Mammary epithelial cell (primary cell): ENCODE measurements around a stretch of chr22.

DNA sequence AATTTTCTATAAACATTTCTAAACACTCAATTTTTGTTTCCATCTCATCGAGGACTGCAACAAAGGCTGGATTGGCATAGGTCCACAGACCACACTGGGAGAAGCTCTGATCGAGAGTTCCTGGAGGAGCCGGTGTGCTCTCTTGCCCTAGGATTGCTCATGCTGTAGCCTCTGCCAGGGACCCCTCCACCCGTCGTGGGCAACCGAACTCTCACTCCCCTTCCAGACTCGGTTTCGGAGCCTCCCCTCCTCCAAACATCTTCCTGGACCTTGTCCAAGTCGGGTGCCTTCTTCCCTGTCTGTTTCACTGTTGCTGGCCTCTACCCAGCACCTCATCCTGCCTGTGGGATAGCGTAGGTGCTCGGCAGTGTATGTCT, 770.1 kb upstream of the TAFA5 start:
- CAGE, long polyA plus RNA: no peak
- RRBS: no CpG with 5 or more reads among the region's 11 CpGs

- CAGE, long polyA plus RNA: no peak
- RRBS: no CpG with 5 or more reads among the region's 9 CpGs
Measured at GRCh38 chr22:48254327-48254676, 235.1 kb upstream of the TAFA5 start.

DNA sequence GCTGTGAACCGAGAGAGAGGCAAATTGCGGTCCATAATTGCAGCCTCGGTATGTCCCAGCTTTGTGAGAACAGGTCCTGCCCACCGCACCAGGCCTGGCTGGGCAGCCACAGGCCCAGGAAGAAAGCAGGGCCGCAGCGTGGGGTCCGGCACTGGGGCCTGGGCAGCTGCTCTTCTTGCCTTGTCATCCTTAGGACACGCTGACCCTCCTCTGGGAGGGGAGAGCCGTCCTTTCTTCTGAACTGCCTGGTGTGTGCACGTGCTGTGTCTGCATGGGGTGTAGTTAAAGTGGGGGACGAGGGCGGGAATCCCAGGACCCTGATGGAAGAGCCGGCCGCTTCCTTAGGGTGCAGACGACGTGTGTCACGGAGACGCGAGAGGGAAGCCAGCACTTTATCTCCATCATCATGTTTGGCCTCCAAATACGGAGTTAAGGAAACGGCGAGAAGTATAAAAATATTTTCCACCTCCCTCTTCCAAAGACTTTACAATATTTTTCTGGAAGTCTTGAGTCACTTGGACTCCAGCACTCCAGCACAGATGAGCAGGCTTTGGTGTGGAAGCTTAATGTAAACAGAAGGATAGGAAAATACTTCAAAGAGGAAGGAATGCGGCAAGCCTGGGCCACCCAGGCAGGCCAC, 89.9 kb downstream of the TAFA5 start:
- CAGE, long polyA plus RNA: no peak
- RRBS: no CpG with 5 or more reads among the region's 23 CpGs

GRCh38 chr22:48868016-48868386, 378.6 kb downstream of the TAFA5 start:
- CAGE, long polyA plus RNA: no peak
- RRBS: no CpG with 5 or more reads among the region's 10 CpGs

DNA sequence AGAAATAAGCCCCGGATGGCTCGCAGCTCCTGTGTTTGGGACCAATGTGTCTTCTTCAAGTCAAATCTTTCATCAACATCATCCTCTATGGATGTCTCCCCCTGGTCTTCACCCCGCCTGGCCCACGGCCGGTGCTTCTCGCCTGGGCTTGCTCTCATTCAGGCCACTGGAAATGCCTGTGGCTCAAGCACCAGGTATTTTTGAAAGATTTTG, 568.5 kb downstream of the TAFA5 start:
- CAGE, long polyA plus RNA: no peak
- RRBS: no CpG with 5 or more reads among the region's 6 CpGs

- CAGE, long polyA plus RNA: no peak
- RRBS: no CpG with 5 or more reads among the region's 6 CpGs
Measured at GRCh38 chr22:49562825-49563403, 264.8 kb downstream of the BRD1 start.

DNA sequence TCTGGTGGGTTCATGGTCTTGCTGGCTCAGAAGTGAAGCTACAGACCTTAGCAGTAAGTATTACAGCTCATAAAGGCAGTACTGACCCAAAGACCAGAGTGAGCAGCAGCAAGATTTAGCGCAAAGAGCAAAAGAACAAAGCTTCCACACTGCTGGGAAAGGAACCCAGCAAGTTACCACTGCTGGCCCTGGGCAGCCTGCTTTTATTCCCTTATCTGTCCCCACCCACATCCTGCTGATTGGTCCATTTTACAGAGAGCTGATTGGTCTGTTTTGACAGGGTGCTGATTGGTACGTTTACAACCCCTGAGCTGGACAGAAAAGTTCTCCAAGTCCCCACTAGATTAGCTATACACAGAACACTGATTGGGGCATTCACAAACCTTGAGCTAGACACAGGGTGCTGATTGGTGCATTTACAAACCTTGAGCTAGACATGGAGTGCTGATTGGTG, 158.4 kb downstream of the BRD1 start:
- CAGE, long polyA plus RNA: no peak
- RRBS: no CpG with 5 or more reads among the region's 2 CpGs

DNA sequence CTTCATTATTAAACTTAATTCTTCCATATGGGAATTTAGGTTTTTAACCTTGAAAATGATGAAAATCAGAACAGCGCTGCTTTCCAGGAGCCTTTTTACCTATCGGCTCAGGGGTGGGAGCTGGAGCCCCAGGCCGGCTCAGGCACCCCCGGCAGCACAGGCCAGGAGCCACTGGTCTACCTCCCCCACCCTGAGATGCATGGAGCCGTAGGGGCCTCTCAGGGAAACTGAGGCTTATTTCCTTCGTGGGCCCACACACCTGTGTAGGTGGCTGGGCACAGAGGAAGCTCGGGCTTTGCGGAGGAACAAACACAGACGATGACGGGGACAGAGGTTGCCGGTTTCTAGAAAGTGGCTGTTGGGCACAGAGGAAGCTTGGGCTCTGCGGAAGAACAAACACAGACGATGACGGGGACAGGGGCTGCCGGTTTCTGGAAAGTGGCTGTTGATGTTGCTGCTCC, 149.5 kb downstream of the BRD1 start:
- CAGE, long polyA plus RNA: no peak
- RRBS: 54% methylated on average over 1 of the region's 15 CpGs

GRCh38 chr22:49724745-49725304, 102.8 kb downstream of the BRD1 start:
- CAGE, long polyA plus RNA: no peak
- RRBS: 7% methylated on average over 32 of the region's 47 CpGs

GRCh38 chr22:49775964-49776487, 51.6 kb downstream of the BRD1 start:
- CAGE, long polyA plus RNA: no peak
- RRBS: no CpG with 5 or more reads among the region's 26 CpGs

- CAGE, long polyA plus RNA: no peak
- RRBS: 67% methylated on average over 10 of the region's 26 CpGs
Measured at GRCh38 chr22:49776992-49777317, 50.7 kb downstream of the BRD1 start.

GRCh38 chr22:49799203-49799713, 28.4 kb downstream of the BRD1 start:
- CAGE, long polyA plus RNA: no peak
- RRBS: over 99% methylated on average over 3 of the region's 14 CpGs

DNA sequence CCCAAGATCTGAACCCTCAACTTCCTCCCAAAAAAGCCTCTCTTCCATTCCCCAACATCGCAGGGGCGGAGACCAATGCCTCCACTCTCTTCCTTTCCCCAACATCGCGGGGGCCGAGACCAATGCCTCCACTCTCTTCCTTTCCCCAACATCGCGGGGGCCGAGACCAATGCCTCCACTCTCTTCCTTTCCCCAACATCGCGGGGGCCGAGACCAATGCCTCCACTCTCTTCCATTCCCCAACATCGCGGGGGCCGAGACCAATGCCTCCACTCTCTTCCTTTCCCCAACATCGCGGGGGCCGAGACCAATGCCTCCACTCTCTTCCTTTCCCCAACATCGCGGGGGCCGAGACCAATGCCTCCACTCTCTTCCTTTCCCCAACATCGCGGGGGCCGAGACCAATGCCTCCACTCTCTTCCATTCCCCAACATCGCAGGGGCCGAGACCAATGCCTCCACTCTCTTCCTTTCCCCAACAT, 25.6 kb downstream of the BRD1 start:
- CAGE, long polyA plus RNA: no peak
- RRBS: no CpG with 5 or more reads among the region's 25 CpGs

GRCh38 chr22:49879827-49880894, 26.5 kb downstream of the ZBED4 start:
- CAGE, long polyA plus RNA: no peak
- RRBS: no CpG with 5 or more reads among the region's 30 CpGs

DNA sequence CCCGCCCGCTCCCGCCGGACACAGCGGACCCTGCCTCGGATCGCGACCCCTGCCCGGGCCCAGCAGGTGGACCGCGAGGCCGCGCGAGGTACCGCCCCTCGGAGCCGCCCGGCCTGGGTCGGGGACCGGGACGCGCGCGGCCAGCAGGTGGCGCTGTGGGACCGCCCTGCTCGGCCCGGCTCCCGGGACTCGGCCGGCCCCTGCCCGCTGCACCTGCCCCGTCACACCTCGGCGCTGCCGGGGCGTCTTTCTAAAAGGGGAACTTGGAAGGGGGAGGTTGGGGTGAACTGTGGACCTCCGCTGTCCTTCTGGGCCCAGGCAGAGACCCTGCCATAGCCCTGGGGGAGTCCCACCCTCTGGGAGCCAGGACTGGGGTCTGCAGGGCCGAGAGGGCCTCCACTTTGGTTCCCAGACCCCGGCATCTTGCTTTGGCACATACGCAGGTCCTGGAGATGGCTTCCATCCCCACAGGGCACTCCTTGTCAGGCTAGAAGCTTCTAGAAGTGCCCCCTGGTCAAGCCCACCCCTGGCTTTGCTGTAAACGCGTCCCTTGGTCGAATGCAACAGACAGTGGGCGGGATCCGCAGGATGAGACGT, 11.2 kb downstream of the CRELD2 start:
- CAGE, long polyA plus RNA: no peak
- RRBS: 1% methylated on average over 33 of the region's 47 CpGs

DNA sequence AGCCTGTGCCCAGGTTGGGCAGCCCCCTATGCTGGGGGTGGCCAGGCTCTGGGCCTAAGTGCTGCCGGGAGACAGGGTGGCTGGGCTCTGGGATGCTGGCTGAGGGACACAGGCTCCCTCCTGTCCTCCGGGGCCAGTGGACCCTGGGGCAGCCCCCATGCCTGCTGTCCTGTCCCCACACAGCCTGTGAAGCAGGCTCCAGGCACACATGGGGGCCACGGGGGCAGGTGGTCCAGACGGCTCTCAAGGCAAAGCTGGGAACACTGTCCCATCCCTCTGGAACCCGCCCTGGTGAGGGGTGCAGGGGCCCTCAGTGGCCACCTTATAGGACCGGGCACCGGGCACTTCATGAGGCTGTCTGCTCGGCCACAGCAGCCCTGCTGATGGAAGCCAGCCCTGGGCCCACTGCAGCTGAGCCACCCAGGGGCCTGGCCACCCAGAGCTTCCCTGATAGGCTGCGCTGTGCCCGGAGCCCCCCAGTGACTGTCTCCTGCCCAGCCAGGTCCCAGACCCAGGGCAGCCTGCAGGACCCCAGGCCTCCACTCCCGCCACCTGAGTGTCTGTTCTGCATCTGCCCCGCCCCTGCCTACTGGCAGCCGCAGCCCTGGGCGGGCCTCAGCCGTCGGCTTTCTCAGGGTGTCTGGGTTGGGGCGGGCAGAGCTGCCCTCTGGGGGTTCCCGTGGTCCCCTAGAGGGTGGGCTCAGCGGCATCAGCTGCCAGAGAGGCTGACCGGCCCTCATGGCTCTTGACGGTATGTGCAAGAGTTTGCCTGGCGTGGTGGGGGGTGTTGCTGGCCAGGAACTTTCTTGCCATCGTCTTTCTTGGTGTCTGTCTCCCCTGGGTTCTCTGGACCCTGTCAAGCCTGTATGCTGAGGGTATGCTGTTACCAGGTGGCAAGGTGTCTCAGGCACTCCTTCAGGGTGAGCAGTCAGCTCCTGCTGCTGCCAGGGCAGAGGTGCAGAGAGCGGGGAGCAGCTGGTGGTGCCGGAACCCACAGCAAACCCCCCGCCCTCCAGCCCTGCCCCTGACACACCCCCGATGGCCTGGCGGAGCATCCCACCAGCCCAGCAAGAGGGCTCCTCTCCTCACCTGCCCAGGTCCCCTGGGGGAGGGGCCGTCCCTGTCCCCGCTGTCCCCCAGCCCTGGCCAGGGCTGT, 12.4 kb upstream of the PIM3 start:
- CAGE, long polyA plus RNA: no peak
- RRBS: 17% methylated on average over 2 of the region's 30 CpGs

GRCh38 chr22:49953909-49954306, 6.7 kb upstream of the PIM3 start:
- CAGE, long polyA plus RNA: no peak
- RRBS: 30% methylated on average over 2 of the region's 11 CpGs

- CAGE, long polyA plus RNA: no peak
- RRBS: 31% methylated on average over 4 of the region's 15 CpGs
Measured at GRCh38 chr22:50172033-50172493, 1.5 kb downstream of the PANX2 start.

- CAGE, long polyA plus RNA: no peak
- RRBS: 43% methylated on average over 7 of the region's 26 CpGs
Measured at GRCh38 chr22:50183528-50184441, 1.9 kb upstream of the TRABD start.

DNA sequence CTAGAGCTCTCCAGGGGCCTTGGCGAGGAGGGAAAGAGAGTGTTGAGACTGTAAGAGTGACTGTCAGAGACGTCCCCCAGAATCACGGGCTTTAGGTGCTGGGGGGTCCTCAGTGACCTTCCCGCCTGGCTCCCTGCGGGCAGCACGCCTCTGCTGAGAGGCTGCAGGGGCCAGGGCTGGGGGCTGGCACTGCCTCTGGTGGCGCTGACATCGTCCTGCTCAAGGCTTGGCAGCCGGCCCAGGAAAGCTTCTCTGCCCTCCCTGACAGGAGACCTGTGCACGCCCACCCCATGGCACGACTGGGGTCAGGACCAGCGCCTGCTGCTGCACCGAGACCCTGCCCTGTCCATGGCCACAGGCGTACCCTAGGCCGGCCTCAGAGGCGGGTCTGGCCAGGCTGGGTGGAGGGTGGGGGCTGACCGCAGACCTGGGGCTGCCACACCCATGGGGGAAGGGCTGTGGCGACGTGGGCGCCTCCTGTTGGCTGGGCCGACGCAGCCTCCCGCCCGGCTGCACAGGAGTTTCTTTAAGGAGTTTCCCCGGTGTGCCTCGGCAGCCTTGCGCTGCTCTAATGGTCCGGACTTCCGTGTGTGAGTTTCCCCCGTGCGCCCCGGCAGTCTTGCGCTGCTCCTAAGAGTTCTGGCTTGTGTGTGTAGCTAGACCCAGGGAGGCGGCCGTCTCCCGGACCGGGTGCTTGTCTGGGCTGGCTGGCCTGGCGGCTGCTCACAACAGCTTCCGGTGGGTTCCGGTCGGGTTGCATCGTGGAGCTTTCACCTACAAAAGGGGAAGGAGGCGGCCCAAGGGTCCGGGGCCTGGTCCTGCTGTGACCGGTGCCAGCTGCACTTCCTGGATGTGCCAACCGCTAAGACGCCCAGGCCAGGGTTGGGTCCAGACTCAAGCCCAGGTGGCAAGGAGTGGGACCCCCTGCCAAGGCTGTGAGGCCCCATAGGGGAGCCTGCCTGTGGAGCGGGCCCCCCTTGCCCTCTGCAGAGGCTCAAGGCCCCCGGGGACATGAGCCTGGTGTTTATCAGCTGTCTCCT, 4.7 kb downstream of the TRABD start:
- CAGE, long polyA plus RNA: no peak
- RRBS: 3% methylated on average over 13 of the region's 49 CpGs